GM23248 (cell line): ENCODE measurements around a stretch of chr2.

DNA sequence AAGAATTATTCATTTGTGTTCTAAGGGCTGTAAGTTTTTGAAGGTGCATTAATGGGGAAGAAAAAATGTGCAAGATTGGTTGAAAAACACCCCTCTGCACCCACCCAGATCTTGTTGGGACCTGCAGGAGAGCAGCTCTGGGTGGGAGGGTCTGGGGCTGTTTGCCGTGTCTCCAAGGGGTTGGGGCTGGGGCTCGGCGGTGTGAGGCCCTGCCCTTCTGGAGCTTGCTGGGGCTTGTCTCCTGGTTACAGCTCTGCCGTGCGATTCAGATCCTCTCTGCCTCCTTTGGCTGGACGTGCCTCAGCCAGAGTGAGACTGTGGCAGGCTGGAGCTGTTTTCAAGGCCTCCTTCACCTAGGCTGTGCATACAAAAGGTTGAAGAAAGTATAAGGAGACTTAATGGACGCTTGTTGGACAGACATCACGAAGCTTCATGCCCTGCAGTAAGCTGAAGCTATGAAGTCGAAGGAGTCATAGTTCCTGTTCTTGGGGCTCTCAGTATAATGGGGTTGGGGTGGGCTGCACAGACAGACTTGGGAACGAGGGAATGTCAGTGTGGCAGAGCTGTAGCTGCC, 26.2 kb downstream of the IGFBP2 start:
- RAMPAGE, long total RNA, result no peak

DNA sequence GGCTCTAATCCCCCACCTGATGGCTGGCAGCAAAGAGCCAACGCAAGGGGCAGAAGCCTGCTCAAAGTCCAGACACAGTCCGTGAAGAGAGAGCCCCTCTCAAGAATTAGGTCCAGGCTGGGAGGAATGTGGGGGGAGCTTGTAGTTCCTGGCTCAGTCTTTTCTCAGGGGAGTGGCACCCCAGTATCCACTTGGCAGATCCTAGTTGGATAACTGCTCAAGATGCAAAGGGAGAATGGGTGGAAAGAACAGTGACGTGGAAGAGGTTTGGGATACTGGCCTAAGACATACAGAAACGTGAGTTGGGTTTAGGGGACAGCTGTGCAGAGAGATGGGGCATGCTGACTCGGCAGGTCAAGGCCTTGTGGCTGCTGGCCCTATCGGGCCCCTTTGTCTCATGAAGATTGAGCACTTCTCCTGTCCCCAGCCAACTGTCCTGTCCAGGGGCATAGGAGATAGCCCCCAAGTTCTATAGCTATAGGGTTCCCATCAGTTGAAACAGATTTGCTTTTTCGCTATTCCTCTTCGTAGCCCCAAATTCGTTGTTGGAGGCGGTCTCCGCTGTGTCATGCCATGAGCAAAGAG, 21.3 kb downstream of the IGFBP5 start:
- RAMPAGE, long total RNA, result no peak

- RAMPAGE, long total RNA, result no peak
Observed at GRCh38 chr2:216674976-216676078, 20.0 kb downstream of the IGFBP5 start.

GRCh38 chr2:216775044-216775597, 79.8 kb upstream of the IGFBP5 start:
- RAMPAGE, long total RNA, result no peak

DNA sequence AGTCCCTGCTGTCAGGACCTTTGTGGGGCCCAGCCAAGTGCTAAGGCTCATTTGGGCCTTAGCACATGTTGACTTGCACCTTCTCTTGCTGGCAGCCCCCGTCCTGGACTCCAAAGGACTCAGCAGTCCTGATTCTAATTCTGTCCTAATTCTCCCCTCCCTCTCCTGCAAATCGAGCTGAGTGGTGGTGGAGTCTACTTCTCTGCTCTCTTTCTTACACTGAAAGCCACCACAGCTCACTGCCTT, 215.4 kb upstream of the TNP1 start:
- RAMPAGE, long total RNA, result no peak

DNA sequence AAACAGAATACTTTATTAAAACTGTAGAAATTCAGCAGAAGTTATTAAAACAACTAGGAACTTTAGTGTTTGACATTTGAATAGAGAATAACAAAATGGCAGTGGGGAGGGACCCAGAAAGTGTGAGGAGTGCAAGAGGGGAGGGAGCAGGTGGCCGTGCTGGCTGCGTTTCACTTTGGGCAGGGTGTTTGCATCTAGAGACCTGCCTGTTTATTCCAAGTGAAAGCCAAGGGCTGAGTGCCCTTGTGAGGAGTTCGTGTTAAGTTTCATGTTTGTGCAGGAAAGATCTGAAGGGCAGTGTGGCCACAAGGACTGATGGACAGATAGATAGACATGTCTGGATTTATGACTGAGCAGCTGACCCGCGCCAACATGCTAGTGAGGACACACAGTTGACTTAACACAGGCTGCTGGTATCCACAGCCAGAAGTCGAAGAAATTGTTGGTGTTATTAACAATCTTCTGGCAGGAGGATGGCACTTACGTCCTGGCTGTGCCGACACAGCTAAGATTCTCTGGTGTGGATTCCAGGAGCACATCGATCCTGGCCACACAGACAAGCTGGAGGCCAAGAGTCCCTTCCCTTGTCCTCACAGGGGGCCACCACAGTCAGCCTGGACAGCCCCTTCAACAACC, 387.6 kb upstream of the TNP1 start:
- RAMPAGE, long total RNA, result no peak

- RAMPAGE, long total RNA, result no peak
Observed at GRCh38 chr2:217277419-217278373, 417.8 kb upstream of the TNP1 start.

GRCh38 chr2:217681826-217682112, 321.0 kb downstream of the TNS1 start:
- RAMPAGE, long total RNA, result no peak

DNA sequence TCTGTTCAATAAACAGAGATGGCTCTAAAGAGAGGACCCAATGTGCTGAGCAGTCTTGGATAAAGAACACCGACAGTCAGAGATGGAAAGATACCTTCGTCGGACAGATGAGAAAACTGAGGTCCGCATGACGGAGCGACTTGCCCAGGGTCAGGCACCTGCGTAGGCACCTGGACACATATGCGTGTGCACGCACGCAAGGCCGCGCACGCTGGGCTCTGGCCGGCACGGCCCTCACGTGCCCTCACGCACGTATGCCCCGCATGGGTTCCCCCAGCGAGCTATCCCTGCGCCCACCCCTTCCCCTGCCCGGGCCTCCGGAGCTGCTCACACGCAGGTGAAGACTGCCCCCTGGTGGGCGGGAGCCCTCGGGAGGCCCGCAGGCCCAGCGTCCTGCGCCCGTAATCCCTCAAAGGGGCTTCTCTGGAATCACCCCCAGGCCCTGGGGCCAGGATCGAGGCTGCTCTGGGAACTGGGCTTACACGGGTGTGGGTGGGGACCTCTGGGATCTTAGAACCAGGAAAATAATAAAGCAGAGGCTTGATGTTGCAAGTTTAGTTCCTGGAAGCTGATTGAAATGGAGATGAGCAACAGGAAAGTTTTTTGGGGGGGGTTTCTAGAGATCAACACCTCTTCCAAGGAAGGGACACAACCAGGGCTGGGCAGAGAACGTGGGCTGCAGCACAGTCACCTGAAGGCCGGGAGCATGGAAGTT, 246.3 kb downstream of the TNS1 start:
- RAMPAGE, long total RNA, result no peak

DNA sequence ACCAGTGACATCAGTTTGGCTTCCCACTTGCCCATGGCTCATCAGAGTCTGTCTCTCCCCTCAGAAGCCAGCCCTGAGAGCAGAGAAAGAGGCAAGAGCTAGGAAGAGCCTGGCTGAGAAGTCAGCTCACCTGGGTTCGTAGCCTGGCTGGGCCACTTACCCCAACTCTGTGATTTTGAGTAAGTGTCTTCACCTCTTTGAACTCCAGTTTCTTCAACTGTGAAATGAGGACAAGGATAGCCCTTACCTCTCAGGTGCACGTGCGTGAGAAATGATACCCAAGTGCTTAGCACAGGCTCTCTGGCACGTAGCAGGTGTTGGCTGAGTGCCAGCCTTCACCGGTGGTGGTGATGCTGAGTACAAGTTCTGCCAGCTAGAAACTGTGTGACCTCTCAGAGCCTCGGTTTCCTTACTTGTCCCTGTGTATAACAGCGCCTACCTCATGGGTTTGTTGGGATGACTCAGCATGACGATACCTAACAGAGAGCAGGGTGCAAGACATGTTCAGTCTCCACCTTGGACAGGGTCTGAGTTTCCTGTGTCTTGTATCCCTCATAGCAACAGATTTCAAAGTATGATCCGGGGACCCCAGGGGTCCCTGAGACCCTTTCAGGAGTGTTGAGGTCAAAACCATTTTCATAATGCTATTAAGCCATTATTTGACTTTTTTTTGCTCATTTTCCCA, 205.2 kb downstream of the TNS1 start:
- RAMPAGE, long total RNA, result no peak

DNA sequence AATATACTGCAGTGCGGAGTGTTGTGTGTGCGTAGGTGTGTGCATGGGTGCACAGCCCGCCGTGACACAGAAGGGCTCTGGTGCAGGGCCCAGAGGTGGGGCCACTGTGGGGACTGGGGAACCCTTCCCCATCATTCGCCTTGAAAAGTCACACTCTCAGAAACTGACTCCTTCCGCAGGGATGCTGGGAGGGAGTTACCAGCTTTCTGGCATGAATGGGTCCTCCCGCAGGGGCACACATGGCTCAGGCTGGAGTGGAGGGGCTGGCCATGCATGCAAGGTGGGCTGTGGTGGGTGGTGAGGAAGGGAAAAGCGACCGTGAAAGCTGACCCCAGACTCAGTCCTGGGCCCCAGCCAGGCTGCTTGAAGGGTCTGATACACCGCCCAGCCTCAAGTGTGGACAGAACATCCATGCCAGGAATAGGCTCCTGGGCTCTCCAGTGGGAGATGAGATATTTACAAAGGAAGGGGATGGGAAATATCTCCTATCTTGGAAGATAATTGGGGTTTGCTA, 201.1 kb downstream of the TNS1 start:
- RAMPAGE, long total RNA, result no peak

- RAMPAGE, long total RNA, result no peak
Observed at GRCh38 chr2:217808479-217808943, 194.3 kb downstream of the TNS1 start.

GRCh38 chr2:217847468-217847753, 155.4 kb downstream of the TNS1 start:
- RAMPAGE, long total RNA, result no peak

GRCh38 chr2:217897661-217898881, 104.7 kb downstream of the TNS1 start:
- RAMPAGE, long total RNA, result no peak

- RAMPAGE, long total RNA, result no peak
Observed at GRCh38 chr2:217901631-217902459, 101.0 kb downstream of the TNS1 start.

GRCh38 chr2:217935097-217935451, 67.7 kb downstream of the TNS1 start:
- RAMPAGE, long total RNA, result no peak

GRCh38 chr2:217936663-217937333, 66.0 kb downstream of the TNS1 start:
- RAMPAGE, long total RNA, result no peak

DNA sequence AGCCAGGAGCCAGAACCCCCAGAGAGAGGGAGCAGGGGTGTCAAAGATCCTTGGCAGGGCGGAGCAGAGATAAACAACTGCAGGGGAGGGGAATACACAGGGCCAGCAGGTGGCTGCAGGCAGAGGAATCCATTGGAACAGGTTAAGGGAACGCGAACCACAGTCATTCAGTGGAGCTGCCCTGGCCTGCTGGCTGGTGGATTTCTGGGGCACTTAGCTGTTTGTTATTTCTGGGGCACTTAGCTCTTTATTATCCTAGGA, 37.9 kb downstream of the TNS1 start:
- RAMPAGE, long total RNA, result no peak

GRCh38 chr2:217988926-217989306, 13.9 kb downstream of the TNS1 start:
- RAMPAGE, long total RNA, result no peak

DNA sequence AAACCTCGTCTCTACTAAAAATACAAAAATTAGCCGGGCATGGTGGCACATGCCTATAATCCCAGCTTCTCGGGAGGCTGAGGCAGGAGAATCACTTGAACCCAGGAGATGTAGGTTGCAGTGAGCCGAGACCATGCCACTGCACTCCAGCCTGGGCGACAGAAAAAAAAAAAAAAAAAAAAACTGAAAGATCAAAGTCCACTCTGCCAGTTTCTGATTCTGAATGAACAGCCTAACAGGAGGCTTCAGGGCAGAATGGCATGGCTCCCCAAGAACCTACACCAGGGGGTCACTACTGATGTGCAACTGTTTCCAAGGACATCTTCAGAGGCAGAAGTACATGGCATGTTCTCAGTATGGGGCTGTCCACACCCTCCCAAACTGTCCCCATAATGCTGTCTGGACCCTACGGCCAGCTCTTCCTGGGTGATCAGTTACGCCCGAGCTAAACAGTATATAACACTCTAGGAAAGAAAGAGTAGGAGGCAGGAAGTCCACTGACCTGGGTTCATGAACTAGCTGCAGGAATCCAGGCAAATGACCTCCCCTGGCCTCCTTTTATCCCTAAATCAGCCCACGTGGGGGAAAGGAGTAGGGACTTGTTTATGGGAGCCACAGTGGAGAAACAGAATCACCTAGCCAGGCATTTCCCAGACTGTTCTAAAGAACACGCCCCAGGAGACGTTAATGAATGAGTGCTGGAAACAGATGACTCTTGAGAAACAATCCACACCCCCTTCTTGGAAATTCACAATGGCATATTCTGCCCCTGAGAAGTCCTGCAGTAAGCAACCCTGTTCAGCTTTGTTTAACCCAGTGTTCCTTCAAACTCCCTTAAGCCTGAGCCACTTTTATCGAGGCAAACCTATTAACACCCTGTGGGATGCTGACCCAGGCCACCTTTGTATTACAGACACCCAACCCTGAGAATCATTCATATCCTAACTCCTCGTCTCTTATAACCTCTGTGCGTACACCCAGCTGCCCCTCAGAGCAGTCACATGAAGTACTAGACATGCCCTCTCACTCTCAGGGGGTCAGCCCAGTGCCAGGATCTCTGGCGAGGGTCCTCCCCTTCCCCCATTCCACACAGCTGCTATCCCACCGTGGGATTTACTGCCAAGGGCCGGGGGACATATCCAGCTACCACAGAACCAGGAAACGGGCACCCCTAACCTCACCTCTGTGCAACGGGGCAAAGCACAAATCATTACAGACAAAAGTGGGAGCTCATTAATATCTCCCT, 2.4 kb downstream of the TMBIM1 start:
- RAMPAGE, long total RNA, result no peak